RPMI7951 (cell line): ENCODE measurements around a stretch of chr17.

DNA sequence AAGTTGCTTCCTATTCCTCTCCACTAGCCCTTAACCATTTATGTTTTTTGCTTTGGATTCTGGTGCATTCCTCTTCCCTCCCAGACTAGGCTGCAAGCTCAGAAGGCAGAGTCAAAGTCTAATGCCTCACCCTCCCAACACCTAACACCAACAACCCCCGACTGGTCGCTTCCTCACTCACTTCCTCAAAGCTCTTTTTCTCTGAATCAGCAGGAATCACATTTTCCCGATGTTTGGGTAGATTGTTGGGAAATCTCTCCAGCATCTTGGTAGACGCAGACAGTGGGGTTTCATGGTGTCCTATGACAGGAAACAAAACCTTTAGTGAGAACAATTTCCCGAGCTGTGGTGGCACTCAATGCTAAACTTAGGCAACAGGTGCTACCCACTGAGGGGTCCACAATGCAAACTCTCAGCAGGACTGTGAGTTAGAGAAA lies 39.9 kb upstream of the ICAM2 start:
- RAMPAGE, long total RNA: no peak

DNA sequence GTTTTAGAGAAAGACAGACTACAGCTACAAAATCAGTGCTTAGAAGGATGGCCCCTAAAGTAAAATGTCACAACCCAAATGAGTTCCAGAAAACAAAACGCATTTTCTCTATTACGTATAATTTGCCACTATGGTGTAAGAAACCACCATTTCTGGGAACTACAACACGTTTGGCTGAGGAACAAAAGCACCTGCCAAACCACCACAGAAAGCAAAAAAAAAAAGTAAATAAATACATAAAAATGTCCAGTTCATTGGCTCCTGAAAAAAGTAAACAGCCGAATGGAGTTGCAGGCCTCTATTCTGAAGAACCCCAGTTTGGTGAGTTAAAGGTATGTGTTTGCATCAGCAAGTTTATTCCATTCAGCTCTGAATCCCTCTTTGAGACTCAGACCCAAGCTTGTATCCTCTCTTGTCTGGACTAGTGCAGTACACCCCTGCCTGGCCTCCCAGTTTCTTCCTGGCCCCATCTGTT lies 37.0 kb downstream of the ERN1 start:
- RAMPAGE, long total RNA: no peak

DNA sequence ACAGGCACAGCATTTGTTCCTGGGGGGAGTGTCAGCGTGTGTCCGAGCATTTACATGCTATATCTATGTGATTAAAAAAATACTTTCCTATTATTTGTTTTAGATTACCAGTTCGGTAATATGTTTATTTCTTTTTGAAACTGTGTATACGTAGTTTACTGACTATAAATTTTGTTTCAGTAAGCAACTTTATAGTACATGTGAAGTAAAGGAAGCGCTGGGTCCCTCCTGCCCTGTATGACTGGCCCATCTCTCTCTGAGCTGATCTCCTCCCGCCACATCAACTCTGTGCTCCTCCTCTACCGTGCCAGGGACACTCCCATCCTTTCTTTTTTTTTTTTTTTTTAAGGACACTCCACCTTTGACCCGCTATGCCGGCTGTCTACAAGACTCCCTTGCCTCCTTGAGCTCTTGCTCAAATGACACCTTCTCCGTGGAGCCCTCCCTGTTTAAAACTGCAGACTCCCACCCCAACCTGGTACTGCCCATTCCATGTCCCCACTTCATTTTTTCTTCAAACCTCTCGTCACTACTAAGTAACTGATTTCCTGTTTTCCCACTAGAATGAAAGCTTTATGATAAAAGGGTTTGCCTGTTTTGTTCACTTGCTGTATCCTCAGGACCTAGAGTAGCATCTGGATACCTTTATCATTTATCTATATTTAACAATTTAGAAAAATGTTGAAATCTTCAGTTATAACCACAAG lies 35.5 kb downstream of the ERN1 start:
- RAMPAGE, long total RNA: no peak

DNA sequence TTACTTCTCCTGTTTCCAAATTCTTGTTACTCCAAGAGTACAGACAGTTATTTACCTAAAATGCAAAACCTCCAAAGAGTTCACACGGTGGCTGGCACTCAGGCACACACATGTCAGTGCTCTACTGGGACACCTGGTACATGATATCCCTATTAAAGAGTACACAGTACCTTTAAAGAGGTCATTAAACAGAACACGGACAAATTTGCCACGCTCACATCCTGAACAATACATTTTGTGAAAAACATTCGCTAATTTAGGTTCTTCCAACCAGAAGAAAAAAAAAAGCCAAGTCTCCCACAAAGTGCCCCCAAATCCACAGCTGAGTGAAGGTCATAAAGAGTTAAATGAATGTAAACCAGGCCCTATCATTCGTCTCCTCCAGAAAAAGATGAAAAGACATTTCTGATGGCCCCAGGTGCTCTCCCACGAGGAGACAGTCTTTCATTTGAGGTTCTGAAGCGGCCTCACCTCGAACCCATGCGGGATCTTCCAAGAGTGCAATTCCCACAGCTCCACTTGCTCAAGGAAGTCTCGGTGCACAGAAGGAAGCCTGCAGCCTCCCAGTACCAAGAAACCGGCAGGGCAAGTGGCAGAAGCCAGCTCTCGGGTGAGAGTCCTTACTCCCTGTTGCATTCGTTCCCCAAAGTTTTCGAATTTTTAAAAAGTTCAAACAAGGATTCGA lies 974 bp downstream of the ERN1 start:
- RAMPAGE, long total RNA: no peak

GRCh38 chr17:64406617-64407188 lies 16.0 kb upstream of the PECAM1 start:
- RAMPAGE, long total RNA: no peak

GRCh38 chr17:64503742-64504403 lies 2.2 kb downstream of the DDX5 start:
- RAMPAGE, long total RNA: no peak

DNA sequence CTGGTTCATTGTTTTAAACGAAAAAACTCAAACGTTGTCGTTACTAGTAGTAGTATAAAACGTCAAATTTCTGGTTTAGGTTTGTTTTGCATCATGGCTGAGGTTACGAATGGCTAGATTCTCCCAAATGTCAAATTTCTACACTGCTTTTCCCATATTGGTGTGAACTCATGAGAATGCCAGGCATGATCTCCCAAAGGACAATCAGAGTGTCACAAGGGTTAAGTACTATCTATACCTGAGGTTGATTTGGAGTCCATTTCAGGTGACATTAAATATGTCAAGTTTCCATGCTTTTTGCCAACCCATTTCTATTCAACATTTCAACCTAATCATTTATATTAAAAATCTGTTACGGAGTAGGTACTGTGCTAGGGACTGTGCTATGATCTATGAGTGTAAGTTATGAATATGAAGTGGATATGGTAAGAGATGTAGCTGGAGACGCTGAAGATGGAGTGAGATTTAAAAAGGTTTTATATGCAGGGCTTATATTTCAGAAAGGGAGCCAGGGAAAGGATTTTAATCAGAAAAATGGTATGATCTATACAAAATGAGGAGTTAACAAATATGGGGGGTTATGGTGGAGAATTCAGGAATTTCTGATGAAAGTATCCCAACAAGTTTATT lies 6.5 kb downstream of the CEP95 start:
- RAMPAGE, long total RNA: no peak

DNA sequence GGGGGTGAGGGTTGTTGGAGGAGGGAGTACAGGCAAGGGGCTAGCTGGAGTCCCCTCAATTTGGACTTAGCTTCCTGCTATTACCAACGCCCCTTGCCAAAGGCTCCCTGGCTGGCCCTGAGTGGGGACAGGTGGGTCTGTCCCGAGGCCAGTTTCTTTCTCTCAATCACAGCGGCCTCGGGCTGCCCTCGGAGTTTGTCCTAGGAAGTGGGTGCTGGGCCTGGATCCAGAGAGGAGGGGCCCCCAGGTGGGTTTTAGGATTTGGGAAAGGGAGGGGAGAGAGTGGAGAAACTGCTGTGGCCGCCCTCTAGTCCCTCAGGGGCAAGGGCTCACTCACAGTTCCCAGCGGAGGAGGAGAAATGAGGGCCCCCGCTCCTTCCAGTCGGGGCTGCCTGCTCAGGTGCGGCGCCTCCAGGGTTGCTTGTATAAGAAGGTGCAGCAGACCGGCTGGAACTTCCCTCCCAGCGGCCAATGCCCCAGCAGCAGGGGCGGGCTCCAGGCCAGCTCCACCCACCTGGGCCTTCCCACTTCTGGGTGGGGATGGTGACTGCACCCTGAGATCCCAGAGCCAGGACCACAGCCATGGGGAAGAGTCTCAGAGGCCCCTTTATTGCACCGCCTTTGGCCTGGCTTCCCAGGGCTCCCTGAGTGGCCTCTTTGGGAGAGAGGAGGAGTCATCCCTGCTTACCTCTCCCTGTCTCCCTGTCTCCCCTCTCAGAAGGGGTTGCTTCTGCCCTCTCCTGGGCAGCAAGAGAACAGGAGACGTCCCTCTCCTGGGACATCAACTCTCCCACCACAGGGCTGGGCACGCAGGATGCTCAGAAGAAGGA lies 111.9 kb upstream of the SMURF2 start:
- RAMPAGE, long total RNA: no peak

- RAMPAGE, long total RNA: no peak
Measured at GRCh38 chr17:64779325-64780029, 117.4 kb upstream of the SMURF2 start.

GRCh38 chr17:64802160-64803072 lies 116.9 kb downstream of the LRRC37A3 start:
- RAMPAGE, long total RNA: no peak

DNA sequence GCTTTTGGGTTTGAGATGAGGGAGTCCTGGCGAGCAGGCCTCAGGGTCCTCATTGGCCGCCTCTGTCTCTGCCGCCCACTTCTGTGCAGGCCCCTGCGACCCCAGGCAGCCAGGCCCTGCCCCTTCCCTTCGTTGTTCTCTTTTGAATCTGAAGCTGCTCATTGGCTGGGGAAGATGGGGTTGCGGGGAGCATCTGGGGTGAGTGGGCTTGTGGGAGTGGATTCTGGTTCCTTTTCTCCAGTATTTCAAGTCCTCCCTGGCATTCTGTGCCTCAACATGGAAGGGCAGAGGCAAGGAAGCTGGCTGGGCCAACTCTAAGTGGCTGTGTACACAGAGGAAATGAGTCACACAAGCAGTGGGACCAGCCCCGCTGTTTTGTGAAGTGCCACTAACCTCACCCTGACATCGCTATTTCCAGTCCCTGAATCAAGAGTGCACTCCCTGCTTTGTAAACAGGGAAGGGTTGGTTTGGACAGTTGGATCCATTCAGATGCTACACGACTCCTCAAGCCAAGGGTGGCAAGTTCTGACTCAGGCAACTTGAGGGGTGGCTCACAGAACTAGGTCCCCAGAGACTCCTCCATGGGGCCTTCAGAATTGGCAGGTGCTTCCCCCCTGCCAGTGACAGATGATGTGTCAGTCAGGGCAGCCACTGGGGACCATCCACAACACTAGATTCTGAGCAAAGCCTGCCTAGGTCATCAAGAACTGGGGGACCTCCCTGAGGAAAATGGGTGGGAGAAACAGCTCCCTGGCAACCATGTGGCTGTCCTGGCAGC lies 110.8 kb downstream of the LRRC37A3 start:
- RAMPAGE, long total RNA: no peak

GRCh38 chr17:64836055-64836320 lies 83.3 kb downstream of the LRRC37A3 start:
- RAMPAGE, long total RNA: no peak

DNA sequence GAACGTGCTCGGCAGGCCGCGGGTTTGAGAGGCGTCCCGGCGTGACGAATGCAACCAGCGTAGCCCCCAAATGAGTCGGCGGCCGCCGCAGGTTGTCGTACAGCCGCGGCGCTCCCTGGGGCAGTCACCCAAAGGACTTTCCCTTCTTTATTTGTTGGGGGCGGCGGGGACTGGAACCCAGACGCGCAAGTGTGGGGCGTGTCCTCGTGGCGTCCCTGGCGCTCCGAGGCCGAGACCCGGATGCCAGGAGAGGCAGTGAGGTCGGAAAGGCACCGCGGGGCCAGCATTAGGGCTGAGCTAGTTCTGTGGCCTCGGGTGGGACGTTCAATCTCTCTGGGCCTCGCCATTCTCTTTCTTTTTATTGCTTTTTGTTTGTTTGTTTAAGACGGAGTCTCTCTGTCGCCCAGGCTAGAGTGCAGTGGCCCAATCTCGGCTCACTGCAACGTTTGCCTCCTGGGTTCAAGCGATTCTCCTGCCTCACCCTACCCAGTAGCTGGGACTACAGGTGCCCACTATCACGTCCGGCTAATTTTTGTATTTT lies 56.7 kb upstream of the LRRC37A3 start:
- RAMPAGE, long total RNA: no peak

DNA sequence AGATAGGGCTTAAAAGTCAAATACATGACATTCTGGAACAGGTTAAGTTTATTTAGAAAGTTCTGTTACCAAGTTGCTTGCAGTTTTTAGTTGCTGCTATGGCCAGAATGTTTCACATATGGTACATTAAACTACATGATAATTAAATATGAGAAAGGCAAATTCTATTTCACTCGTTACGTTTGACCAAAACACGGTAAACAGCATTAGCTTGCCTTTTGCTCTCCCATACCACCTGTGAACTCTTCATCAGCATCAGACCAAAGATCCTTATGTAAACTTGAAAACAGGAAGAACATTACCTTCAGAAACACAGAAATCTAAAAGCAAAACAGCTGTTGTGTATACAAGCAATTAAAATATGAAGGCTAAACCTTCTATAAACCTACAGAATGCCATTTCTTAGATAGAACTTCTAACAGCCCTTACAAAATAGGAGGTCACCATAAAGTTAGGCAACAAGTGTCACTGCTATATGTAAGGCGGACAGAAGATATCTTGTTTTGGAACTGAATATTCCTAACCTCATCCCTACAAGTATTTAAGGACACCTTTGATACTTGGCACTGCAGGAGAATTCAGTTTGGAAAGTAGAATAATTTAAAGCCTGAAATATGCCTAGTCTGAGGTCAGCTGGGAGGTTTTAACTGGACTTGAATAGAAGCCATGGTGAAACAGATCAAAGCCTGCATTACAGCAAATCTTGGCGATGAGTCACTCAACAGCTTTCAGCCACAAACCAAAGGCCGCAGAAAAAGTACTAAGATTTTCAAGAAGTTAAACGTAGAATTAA lies 43.0 kb downstream of the GNA13 start:
- RAMPAGE, long total RNA: no peak

DNA sequence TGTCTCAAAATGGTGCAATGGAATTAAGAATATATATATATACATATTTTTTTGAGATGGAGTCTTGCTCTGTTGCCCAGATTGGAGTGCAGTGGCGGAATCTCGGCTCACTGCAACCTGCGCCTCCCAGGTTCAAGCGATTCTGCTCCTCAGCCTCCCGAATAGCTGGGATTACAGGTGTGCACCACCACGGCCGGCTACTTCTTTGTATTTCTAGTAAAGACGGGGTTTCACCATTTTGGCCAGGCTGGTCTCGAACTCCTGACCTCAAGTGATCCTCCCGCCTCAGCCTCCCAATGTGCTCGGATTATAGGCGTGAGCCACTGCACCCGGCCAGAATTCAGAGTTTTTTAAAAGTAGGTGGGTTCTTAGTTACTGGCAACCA lies 40.2 kb downstream of the GNA13 start:
- RAMPAGE, long total RNA: no peak

DNA sequence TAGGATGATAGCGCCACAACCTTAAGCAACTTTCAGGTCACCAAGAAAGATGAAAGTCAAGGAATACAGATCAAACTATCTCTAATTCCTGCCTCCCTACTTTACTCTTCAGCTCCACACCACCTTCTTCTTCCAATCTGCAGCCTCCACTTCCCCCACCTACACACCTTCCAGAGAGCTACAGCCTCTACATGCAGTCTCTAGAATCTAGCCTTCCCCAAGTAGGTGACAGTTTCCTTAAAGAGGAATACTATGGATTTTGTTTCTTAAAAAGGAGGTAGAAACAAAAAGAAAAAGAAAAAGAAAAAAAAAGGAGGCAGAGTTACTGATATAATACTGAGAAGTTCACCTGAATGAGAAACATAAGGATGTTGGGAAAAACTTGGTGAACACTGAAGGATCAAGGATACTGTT lies 27.9 kb downstream of the GNA13 start:
- RAMPAGE, long total RNA: no peak

DNA sequence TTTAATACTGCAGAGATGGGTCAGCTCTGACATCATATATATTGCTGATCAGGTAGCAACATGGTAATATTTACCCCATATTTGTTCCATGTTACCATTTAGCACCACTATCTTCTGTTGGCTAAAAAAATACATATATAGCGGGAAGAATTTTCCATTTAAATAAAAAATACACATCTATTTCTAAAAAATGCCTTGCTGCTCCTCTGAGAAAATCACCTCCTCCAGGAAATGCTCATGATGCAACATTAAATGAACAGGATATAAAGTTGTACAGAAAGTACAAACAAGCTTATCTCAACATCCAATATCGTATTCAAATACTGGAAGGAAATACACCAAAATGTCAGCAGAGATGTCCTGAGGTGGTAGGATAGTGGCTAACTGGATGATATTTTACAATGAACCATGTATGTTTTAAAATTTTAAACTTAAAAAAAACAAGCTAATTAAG lies 21.4 kb downstream of the GNA13 start:
- RAMPAGE, long total RNA: no peak

DNA sequence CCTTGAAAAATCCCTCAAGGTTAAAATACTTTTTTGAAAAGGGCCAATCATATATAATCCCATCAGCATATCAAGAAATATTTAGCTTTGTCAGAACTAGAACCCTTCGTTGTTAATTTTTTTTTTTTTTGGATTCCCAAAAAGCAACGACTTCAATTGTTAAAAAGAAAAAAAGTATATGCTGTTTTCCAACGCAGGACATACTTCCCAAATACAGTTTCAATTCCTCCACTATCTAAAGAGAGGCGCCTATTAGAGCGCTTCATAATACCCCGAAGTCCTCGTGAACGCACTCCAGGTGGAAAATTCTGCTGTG lies 20.9 kb downstream of the GNA13 start:
- RAMPAGE, long total RNA: no peak

- RAMPAGE, long total RNA: no peak
Measured at GRCh38 chr17:65054321-65055143, 2.0 kb downstream of the GNA13 start.

- RAMPAGE, long total RNA: no peak
Measured at GRCh38 chr17:65055696-65056419, 682 bp downstream of the GNA13 start.